Skeletal muscle cell (primary cell): Measurements from ENCODE around the gene ERBB4.

DNA sequence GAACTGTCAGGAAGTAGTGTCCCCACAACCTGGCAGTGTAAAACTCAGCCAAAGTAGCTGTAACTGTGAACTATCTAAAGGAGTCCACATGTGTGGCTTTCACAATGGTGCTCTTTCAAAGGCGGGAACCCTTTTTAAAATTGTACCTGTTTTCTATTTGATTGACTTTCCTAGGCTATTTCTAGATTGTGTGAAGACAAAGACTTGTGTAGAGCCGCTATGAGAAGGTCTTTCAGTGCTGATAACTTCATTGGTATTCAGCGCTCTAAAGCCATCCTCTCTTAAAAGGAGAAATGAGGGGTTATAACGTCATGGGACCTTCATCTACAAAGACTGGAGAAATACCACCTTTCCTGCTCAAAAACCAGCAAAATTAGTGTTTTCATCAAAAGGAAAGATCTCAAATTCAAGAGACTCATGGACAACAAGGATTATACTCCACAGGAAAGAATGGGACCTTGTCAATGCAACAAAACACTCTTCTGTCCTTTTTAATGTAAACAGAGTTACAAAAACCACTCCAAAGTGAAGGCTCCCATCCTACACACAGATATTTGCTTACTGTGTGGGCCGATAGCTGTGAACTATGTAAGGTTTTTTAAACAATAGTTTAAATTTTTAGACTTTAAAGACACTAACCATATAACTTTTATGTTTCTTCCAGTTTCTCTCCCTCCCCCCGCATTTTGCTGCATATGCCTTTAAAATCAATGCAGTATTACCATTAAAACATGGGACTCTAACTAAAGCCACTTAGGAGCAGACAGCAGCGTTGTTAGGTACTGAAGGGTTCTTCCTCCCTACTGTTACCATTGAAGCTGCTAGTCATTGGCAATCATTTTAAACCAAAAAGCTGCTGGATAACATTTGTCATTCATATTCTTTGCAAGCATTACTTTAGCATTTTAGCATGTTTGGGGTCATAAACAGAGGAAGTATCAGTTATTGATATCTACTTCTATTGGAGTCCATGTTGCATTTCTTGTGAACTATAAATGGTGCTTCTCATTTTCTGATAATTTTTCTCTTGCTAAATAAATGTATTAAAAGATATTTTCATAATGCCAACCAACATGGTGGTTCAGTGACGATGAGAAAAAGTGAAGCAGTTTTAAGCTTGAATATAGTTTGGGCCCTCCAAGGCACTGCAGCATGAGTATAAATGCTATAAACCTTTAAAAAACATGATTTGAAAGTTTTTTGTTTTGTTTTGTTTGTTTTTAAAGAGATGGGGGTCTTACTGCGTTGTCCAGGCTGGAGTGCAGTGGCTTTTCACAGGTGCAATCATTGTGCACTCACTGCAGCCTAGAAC, 15.8 kb downstream of the FZD5 start:
- RRBS, result no CpG with 5 or more reads among the region's 9 CpGs

DNA sequence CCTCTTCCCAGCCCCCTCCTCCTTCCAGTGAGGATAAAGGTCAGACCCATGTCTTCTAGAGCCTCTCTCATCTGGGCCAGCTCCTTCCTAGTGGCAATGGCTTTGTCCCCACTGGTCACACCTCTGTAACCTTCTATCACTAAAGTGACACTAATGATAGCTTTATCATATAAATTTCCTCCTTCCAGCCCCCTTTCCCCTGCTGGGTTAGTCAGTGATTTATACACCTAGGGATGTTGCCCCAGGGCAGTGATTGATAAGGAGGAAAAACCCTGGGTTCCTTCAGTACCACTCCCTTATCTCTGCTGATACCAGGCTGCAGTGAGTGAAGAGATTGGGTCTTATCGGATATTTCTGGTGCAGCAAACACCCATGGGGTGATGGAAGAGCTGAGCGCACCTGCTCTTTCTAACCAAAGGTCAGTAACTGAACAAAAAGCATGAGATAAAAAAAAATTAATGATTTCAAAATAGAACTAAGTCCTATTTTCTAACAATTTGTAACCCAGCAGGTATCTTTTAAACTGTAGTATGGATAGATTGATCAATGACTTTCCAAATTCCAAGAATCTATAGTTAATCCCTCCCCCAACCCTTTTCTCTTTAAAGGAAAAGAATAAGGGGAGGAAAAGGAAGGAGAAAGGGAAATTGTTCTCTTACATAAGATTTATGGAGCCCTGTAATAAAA, 62.2 kb upstream of the FZD5 start:
- RRBS, result no CpG with 5 or more reads among the region's 2 CpGs

GRCh38 chr2:207847577-207848323, 78.0 kb upstream of the FZD5 start:
- RRBS, result no CpG with 5 or more reads among the region's 6 CpGs

DNA sequence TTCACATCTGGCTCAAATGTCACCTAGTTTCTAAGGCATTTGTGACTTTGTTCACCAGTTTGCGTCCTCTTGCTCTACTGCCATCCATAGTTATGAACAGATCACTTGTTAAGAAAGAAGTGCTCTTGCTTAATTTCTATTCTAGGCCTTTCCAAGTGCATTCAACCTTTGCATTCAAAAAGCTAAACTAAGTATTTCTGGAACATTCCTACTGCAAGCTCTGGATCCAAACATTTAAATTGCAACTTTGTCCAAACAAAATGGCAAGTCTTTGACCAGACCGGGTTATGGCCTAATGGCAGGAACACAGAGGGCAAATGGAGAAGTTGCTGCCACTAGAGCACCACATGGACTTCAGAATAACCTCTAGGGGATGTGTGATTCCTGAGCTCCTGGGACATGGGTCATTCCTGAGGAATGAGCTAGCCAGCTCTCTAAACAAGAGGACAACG, 109.6 kb upstream of the FZD5 start:
- RRBS, result no CpG with 5 or more reads among the region's 3 CpGs

DNA sequence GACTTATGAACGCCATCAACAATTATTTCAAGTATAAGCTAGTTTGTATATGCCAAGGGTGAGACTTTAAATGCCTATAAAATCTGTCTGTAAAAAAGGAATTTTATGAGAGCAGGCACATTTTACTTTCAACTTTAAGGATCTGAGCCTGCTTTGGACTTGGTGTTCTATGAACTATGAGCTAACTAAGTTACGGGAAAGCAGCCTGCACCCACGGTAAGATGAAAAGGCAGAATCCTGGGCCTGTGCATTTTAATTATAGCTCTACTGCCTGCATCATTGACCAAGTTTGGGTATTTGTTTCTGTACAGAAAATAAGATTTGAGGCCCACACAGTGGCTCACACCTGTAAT, 95.4 kb downstream of the PLEKHM3 start:
- RRBS, result no CpG with 5 or more reads among the region's 3 CpGs

GRCh38 chr2:208047863-208048177, 22.5 kb upstream of the PLEKHM3 start:
- RRBS, result no CpG with 5 or more reads among the region's 3 CpGs

- RRBS, result no CpG with 5 or more reads among the region's 6 CpGs
These were observed 11.4 kb downstream of the CRYGD start for GRCh38 chr2:208112989-208113317.

- RRBS, result no CpG with 5 or more reads among the region's 2 CpGs
These were observed 39.8 kb downstream of the PIKFYVE start for GRCh38 chr2:208305717-208306491.

GRCh38 chr2:209146607-209146979, 277.3 kb upstream of the MAP2 start:
- RRBS, result no CpG with 5 or more reads among the region's 1 CpG

DNA sequence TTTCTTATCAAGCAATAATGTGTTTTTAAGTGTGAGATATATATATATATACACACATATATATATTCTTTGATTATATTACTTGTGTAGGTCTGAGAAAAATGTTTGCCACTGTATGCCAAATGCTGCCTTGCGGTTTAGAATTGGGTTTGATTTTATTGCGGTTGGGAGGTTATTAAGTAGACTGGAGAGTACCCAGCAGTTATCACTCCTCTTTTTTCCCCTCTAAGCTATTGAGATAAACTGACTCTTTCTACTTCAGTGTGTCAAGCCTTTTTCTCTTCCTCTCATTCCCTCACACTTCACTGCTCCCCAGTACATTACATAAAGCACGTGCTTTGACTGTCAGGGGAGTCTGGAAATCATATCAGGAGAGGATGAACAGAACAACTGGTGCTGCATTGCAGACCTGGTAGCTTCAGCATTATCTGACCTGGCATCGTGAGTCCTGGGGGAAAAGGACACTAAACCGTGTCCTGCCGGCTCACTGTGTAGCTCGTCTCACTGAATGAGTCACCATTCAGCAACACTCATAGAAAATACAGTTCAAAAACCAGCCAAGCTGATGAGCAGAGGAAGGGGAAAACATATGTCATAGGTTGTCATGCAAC, 108.6 kb upstream of the UNC80 start:
- RRBS, result no CpG with 5 or more reads among the region's 7 CpGs

DNA sequence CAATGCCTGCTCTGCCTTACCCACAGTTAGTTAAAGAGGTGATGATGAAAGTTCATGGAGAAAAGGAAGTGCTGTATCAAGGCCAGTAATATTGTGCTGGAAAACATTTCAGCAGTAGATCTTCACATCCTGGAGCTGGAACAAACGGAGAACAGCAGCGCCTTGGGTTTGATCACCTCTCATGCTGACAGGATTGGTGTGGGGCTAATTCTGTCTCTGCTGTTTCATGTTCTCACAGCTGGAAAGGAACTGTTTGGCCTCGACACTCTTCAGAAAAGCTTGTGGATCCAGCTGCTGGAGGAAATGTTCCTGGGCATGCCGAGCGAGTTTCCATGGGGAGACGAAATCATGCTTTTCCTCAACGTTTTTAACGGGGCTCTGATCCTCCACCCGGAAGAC, 61.5 kb upstream of the RPE start:
- RRBS, result no CpG with 5 or more reads among the region's 9 CpGs

DNA sequence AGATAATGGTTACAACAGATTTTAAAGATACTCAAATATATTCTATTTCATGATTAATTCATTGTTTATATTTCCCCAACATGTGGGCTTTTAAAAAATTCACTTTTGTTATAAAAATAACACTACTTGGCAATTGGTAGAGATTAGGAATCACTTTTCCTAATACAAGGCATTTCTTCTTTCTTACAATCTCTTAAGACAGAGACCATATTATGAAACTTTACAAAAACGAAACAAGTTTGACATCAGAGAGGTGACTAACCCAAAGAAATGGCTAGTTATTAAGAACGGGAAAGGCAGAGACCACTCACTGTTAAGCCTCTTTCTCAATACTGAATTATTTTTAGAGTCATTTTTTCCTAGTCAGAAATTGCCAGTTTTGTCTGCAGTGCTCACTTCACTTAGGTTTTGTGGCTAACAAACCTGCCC, 1.4 kb downstream of the KANSL1L start:
- RRBS, result no CpG with 5 or more reads among the region's 2 CpGs

- RRBS, result 2% methylated on average over 3 of the region's 33 CpGs
These were observed 305 bp upstream of the KANSL1L start for GRCh38 chr2:210171478-210171950.

- RRBS, result no CpG with 5 or more reads among the region's 2 CpGs
These were observed 11.6 kb downstream of the MYL1 start for GRCh38 chr2:210303433-210303741.

DNA sequence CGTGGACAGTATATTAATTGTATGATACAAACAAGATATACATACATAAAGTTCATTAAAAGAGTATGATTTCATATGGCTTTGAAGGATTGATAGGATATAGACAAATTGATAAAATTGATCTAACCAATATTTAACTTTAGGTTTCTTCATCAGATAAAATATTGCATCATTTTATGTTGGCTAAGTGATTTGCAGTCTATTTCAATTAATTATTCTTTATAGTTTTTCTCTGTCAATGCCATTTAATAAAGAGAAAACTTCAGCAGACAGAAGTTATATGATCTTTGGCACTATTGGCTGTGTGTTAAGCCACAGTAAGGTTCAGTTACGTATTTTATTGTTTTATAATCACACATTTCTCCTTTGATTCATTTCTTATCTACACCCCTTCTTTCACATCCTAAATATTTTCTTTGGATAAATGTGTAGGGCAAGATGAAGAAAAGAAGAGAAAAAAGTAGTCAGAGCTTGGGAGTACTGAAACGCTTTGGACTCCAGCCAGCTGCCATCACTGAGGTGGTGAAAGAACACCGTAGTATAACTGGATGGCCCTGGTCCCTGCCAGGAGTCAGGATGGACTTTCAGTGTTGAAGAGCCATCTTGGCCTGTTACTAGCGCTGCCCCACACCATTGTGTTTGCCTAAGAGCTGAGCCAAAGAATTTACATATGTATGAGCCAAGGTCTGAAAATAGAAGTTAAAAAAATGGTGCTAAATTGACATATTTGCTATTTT, 9.8 kb upstream of the CPS1 start:
- RRBS, result no CpG with 5 or more reads among the region's 5 CpGs

GRCh38 chr2:210548589-210549476, 7.6 kb upstream of the CPS1 start:
- RRBS, result no CpG with 5 or more reads among the region's 8 CpGs

DNA sequence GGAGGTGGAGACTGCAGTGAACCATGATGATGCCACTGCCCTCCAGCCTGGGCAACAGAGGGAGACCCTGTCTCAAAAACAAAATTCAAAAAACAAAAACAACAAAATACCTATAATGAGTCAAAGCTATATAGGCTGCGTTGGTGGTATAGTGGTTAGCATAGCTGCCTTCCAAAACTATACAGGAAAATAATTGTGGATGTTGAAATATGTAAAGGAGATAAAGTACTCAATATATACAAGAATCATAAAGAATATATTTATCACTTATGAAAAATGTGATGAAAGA, 375.5 kb downstream of the CPS1 start:
- RRBS, result no CpG with 5 or more reads among the region's 1 CpG

DNA sequence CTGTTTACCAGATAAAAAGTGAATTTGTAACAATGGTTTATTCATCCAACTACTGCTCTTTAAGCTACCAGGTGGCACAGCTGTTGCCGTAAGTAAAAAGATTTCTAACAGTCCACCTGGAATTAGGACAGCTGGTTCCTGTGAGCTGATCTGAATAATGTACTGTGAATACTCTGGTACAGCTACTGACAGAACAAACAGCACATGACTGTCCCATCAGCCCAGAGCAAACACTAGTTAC, 840.3 kb downstream of the CPS1 start:
- RRBS, result no CpG with 5 or more reads among the region's 1 CpG

GRCh38 chr2:211454654-211455010, 898.2 kb downstream of the CPS1 start:
- RRBS, result no CpG with 5 or more reads among the region's 5 CpGs

GRCh38 chr2:212538720-212539771, at the start of gene ERBB4:
TSS of gene ERBB4 (minus strand) at chr2:212538802.
- RRBS, result 2% methylated on average over 13 of the region's 52 CpGs